Fibroblast of villous mesenchyme (primary cell): Measurements from ENCODE around the genes C4orf19, RELL1 and TLR6.

DNA sequence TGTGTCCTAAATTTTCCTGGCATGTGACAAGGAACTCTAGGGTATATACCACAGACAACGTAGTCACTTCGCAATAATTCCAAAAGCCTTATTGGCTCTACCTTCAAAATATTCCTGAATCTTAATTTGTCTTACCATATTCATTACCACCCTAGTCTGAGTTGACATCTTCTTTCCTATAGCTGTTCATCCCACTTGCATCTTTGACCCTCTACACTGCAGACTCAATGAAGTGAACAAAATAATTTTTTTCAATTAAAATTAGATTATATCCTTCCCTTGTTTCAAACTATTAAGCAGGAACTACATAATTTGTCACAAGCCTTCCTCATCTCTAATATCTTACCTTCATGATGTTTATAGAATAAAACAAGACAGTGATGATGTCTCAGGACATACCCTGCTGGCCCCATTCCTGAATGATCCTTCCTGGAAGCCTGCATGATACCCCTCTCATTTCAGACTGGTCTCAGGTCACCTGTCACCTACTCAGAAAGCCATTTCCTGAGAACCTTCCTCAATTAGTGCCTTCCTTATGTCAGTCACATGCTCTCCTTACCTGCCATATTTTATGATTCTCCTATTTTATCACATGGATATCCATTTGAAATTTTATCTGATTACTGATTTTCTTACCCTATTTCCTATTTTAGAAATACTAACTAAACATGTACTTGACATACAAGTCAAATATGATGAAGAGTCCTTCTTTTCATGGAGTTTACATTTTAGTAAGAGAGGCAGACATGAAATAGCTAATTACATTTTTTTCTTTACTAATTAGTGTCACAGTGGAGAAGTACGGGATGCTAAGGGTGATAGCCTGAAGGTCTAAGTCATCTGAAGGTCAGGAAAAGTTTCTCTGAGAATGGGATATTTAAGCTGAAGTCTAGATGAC is 166.6 kb downstream of the ARAP2 start:
- CAGE, long polyA plus RNA = no peak

DNA sequence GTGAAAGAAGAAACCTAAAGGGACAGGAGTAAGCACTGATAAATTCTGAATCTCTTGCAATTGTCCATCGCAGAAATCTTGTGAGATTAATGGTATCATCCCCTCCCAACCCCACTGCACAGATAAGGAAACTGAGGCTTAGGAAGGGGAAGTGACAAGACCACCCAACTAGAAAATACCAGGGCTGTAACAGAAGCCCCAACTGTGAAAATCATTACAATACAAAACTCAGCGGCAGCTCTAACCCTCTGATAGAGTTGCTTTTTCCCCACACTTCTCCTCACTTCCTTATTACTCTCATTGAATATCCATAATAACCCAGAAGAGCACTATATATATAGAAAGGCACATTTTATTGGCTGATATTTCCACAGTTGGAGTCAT is 46.8 kb upstream of the NWD2 start:
- CAGE, long polyA plus RNA = no peak

DNA sequence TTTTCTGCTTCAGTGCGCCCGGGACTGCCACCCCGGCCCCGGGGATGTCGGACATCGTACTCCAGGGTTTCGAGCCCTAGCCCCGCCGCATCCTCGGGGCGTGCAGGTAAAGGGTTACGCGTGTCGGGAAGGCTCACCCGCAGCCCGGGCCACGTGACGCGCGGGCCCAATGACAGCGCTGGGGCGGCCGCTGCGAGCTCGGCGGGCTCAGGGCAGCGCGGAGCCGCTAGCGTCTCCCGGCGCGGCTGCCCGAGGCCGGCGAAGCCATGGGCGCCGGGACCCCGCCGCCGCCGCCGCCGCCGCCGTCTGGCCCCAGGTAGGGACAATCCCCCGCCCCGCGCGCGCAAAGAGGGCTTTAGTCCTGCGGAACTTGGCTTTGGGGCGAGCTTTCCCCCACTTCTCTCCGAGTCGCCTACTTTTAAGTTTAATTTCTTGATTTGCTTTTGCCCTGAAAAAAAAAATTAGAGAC is at the start of gene C4orf19:
Gene C4orf19 (plus strand): TSS at position 201 of the 469 bp plus-strand sequence.
- CAGE, long polyA plus RNA = no peak

GRCh38 chr4:37561501-37561823 is 107.7 kb downstream of the C4orf19 start:
- CAGE, long polyA plus RNA = no peak

DNA sequence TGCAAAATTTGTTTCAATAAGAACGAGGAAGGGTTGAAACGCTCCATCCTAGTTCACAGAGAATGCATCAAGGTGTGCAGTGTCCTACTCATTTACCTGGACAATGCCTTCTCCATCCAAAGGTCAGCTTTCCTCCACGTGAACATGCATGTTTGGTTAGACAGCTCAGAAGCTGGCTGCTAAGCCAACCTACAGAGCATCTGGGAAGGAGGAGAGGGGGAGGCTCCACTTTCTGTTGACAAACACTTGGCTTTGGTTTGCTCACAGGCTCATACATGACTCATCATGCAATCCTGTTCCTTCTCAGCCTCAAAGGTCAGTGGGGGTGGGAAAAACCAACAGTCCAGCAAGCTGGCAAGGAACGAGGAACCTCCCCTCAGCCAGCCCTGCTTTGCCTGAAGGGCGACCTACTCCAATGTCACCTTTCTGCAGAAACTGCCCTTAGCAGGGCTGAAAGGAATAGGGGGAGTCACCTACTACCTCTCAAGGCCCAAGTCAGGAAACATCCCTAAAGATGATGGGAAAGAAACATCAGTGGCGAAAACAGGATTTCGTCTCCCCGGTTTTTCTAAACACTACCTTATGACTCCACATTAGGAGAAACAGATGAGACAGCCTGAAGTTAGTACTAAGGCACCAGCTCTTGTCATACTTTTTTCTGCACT is 38.0 kb downstream of the RELL1 start:
- CAGE, long polyA plus RNA = no peak

GRCh38 chr4:37665447-37666317 is 20.5 kb downstream of the RELL1 start:
- CAGE, long polyA plus RNA = no peak

DNA sequence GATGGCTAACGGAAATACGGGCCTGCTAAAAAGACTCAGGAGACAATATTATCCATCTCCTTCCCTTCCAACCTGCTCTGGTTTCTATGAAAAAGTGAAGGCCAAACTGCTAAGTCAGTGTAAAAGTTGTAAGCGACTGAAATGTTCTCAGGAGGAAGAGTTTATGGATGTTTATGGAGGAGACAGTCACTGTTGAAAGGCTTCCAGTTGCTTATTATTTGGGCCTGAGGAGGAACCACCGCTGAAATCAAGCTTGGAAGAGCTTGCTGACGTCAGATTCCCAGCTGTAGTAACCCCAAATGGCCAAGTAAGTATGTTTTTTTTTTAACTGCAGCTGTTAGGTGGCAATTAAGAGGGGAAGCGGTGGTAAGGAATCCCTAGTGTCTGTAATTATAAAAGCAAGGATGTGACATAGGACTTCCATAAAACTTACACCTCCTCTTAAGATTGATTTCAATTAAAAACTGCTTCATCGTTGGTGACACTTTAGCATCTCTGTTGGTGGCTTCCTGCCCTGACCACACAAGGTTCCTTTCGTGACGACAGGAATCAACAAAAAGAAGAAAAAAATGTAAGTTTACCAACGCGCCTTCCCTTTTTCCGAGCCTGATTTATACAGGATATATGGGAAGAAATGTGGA is 1.0 kb downstream of the RELL1 start:
- CAGE, long polyA plus RNA = no peak

DNA sequence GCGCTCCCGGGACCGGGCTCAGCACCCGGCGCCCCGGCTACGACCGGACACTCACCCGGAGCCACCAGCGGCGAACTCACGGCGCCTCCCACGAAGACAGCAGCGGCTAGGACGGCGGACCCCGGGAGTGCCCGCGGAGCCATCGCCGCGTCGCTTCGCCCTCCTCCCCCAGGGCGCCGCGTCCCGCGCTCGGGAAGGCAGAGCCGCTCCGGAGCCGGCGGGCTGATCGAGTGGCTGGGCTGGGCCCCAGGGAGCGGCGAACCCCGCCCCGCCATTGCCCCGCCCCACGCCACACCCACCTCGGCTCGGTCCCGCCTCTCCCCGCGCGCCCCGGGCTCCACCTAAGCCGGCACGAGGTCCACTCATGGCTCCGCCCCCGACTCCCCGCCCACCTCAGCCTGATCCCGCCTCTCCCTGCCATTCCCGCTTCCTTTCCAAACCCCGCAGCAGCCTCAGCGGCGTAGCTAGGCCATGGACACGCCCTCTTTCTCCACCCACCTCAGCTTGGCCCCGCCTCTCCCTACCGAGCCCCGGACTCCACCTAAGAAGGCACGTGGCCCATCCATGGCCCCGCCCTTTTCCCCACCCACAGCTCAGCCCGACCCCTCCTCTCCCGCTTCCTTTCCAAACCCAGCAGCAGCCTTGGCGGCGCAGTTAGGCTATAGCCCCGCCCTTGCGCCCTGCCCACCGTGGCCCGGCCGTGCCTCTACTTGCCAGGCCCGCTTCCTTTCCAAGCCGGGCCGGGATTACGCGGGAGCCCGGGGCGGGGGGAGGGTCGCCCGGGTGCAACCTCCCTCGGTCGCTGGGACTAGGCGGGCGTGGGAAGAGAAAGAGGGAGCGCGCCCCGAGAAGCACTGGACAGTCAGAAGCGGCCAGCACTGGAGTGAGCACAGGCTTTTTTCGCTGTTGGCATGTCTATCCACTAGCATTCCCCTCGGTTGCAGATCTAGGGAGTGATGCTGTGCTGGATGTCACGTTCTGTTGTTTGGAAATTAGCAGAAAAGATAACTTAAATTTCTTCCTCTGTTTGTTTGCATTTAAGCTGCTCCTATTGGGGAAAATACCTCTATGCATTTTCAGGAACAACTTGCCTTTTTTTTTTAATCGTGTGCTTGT is at the start of gene RELL1:
Gene RELL1 (minus strand): TSS at position 232 of the 1,116 bp plus-strand sequence.
- CAGE, long polyA plus RNA = no peak

GRCh38 chr4:38119782-38120708 is 159.8 kb downstream of the PTTG2 start:
- CAGE, long polyA plus RNA = no peak

DNA sequence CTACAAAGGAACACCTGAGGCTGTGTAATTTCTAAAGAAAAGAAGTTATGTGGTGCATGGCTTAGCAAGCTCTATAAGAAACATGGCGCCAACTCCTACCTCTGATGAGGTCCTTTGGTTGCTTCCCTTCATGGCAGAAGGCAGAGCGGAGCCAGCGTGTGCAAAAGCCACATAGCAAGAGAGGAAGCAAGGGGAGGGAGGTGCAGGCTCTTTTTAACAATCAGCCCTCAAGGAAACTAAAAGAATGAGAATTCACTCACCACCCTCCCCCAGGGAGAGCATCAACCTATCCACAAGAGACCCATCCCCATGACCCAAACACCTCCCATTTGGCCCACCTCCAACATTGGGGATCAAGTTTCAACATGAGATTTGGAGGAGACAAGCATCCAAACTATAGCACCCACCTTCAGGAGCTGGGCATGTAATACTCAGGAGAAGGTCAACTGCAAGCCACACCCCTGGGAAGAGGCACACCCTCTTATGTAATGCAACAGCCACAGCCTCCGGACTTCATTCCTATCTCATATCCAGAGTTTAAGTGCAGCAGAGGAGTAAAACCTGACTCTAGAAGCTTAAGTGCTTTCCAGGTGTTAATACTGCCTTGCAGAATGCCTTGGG is 197.2 kb downstream of the PTTG2 start:
- CAGE, long polyA plus RNA = no peak

DNA sequence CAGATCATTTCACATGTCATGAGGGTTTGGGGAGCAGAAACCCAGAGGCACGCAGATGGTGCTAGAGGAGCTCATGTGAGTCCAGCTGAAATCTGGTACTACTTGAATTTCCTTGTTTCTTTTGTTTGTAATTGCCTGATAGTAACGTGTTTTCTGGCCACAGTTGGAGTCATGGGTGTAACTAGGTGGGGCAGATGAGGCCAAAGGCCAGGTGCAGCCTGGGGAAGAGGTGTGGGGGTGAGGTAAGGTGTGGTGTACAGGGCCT is 271.4 kb downstream of the PTTG2 start:
- CAGE, long polyA plus RNA = no peak

DNA sequence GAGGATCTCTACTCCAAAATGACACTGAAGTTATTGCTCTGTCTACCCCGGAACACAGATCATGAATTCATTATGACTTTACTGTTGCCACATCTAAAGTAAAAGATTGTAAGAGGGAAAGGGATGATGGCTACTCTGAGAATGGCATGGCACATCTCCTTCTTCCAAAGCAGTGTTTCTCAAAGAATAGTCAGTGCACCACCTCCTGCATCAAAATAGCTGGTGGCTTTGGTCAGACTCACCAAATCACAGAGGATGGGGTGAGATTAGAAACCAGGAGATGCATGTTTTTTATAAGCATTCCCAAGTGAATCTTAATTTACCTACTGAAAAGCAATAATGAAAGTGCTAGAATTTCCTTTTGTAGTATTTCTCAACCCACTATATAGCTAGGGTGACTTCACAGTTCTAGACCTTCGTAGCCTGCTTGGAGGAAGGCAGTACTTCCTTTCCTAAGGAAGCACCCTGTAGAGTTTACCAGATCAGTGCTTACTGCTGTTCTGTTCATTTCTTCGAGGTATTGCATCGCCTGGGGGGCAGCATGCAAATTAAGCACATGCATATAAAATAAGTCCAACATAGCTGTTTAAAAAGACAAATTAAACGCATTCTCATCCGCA is 340.8 kb upstream of the KLF3 start:
- CAGE, long polyA plus RNA = no peak

DNA sequence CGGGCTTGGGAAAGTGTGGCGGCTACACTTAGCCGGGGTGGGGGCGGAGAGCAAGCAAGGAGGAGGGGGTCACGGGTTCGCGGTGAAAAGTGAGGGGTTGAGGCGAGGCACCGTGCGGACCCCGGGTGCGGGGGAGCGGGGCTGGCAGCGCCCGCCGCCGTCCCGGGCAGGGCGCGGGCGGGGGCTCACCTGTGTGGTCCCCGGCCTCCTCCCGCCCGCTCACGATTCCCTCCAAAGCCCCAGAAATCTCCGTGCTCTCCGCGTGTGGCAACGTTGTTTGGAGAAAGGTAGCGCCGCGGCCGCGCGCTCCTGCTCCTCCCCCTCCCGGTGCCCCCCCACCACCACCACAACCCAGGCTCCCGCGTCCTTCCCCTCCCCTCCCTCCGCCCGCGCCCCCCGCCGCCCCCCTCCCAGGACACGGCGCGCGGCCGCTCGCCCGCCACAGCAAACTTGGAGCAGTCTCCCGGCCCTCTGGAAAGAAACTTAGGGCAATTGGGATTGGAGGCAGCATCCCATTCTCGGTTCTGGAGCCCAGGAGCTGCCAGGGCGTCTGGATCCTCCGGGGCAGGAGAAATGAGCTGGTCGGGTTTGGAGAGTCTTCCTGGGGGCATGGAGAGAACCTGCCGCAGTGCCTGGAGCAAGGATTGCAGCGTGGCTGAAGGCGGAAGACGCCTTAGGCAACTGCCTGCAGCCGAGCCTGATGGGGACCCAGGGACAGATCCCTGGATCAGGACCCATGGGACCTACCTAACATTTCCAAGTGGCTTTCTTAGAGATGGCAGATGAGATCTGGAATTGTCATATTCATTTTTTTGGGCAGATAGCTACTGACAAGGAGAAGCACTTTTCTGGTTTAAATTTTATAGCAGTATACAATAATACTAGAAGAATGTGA is 853 bp downstream of the KLF3 start:
- CAGE, long polyA plus RNA = no peak

DNA sequence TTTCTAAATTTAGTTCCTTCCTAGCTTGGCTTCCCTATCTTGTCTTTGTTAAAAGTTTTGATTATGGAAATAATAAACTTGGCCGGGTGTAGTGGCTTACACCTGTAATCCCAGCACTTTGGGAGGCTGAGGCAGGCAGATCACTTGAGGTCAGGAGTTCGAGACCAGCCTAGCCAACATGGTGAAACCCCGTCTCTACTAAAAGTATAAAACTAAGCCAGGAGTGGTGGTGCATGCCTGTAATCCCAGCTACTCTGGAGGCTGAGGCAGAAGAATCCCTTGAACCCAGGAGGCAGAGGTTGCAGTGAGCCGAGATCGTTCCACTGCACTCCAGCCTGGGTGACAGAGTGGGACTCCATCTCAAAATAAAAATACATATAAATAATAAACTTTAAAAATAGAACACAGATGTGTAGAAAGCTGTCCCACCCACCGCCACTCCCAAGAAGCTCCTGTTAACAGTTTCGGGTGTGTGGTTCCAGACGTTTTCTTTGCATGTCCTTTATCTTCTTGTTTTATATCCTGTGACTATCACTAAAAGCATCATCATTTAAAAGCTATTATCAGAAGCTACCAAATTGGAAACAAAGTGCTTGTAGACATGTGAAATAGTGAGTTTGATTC is 12.2 kb downstream of the KLF3 start:
- CAGE, long polyA plus RNA = no peak

GRCh38 chr4:38695289-38696218 is 31.6 kb downstream of the KLF3 start:
- CAGE, long polyA plus RNA = no peak

DNA sequence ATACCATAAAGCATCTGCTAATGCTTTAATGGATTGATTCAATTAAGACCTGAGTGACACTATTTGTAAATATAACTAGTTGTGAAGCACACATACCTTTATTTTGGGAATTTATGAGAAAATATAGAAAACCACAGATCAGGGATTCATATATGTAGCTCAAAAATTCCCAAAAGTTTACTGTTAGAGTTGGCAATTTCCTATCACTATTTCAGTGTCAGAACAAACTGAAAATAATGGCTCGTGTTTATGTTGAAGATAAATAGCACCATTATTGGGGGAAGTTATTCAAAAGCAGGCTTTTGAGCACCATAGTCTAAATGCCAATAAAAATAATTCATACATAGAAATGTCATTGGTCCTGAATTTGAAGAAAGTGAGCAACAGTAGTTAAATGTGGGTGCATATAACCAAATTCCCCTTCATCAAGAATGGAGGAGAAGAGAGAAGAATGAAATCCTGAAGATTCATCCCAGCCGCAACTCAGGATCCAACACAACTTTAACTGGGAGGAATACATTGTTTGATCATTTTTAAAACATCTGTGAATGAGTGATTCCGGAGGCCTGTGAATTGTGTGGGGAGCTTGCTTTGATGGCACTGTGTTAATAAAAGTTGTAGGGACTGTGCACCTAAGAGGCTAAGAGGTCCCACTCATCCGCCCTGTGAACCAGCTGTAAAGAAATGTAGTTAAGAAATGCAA is 34.6 kb downstream of the KLF3 start:
- CAGE, long polyA plus RNA = no peak

DNA sequence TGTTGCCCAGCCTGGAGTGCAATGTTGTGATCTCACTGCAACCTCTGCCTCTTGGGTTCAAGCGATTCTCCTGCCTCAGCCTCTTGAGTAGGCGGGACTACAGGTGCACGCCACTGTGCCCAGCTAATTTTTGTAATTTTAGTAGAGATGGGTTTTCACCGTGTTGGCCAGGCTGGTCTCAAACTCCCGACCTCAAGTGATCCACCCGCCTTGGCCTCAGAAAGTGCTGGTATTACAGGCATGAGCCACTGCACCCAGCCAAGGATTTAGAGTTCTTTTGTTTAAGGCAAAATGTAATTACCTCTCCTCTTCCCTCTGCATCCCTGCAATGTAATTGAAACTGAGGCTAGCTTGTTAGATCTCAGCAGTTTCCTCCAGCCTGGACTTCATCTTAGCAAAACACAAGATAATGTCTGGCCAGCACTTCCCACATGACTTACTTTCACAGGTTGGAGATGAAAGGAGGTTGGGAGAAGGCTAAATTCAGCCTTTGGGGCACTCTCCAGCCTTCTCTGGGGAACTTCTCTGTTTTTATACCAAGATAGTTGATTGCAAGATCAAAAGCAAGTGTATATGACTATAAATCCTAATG is 37.8 kb downstream of the KLF3 start:
- CAGE, long polyA plus RNA = no peak

DNA sequence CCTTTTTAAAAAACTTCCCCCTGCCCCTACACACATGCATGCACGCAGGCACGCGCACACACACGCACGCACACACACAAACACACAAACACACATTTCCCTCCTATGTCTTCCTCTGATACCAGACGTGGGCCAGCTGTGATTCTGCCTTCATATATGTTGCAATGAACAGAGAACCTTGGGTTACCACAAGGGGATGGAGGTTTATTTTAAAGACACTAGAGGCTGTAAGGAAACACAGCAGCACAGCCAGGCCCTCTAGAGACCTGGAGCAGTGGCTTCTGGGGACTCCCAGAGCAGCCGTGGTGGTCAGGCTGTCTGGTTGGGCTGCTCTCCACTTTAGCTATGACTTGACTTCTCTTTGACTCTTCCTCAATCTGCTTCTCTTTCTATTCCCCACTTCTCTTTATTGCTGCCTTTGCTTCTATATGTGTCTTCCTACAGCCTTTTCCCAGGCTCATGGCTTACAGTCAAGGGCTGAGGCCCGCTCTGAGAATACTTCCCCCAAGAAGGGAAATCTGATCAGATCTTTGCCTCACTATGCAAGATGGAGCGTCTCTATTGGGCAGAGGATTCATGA is 3.2 kb upstream of the TLR10 start:
- CAGE, long polyA plus RNA = no peak

GRCh38 chr4:38856497-38857142 is at the start of gene TLR6:
TSS of gene TLR6 (minus strand) at chr4:38856817.
- CAGE, long polyA plus RNA = no peak

DNA sequence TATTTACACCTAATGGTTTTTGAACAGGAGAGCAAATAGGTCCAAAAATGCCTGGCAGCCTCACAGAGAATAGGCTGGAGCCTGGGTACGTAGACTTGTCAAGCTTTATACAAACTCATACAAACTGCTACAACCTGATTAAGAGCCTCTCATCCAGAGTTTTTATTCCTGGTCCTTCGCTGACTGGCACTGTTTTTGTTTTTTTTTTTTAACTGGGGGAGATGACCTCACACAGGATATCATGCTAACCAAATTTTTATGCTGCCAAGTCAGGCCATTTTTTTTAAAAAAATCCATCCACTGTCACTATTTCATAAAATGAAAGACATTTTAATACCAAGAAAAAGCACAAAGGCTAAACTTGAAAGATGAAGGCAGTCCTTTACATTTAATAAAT is 1.9 kb downstream of the FAM114A1 start:
- CAGE, long polyA plus RNA = no peak